Left colon (tissue), 1 donor: ENCODE data around the genes TEX33, RAC2 and EIF3L.

GRCh38 chr22:37007560-37008036, at the start of gene TEX33:
TEX33 (minus strand) TSS chr22:37007851.
- PRO-cap: no peak

DNA sequence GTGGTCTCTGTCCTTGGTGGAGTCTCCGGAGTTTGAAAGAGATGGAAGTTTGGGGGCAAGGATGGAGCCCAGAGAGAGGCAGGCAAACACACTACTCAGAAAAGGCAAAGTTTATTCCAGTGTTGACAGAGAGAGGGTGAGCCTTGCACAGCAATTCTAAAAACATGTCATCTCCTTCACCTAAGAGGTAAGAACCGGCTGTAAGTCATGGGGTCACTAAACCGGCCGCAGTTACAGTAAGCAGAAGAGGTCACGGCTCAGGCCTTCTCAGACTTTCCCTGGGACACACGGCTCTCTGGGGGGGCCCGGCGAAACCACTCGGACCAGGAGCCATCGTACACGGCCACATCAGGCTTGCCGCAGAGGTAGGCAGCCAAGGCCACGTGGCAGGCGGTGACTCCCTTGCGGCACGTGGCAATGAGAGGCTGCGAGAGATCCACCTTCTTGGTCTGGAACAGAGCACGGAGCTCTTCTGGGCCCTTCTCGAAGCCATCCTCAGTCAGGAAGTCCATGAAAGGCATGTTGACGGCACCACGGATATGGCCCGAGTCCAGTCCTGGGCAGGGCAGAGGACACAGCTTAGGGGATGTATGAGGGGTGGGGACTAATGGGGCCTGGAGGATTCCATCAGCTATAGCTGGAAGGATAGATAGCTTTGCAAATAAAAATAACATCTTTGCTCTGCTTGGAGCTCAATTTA, 3.3 kb upstream of the TEX33 start:
- PRO-cap: no peak

GRCh38 chr22:37043544-37044495, 7.7 kb upstream of the KCTD17 start:
- PRO-cap: bidirectional peak, plus-strand start at chr22:37043882, minus-strand start at chr22:37043666; bidirectional peak, plus-strand start at chr22:37043947, minus-strand start at chr22:37043916; bidirectional peak, plus-strand start at chr22:37044257, minus-strand start at chr22:37044112

GRCh38 chr22:37133270-37133603, 16.5 kb downstream of the IL2RB start:
- PRO-cap: no peak

DNA sequence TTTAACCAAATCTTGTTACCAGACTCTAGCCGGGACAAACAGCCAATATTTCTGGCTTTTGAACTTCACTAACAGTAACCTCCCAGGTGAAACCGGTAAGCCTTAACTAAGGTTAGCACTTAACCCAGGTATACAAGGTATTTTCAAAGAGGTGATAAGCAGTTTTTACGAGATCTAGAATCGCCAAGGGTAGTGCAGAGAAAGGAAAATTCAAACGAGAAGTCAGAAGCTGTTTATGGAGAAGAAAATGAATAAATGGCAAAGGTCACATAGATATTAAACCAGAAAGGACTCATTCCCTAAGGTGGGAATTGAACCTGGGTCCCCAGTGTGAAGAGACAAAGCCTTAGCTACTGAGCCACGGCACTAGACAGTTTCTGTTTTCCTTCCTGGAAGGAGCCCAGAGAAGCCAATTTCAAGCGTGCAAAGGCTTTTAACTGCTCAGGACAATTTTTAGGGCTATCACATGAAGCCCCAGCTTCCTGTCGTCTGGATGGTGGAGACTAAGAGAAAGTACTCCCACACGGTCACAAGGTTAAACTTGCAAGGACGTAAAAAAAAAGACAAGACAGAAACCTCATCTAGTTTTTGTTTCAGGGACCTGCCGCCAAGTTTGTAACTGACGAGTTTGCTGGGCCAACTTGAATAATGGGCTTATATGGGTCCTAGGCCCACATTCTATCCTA, 5.7 kb upstream of the C1QTNF6 start:
- PRO-cap: no peak

GRCh38 chr22:37218341-37219371, 6.4 kb upstream of the SSTR3 start:
- PRO-cap: no peak

DNA sequence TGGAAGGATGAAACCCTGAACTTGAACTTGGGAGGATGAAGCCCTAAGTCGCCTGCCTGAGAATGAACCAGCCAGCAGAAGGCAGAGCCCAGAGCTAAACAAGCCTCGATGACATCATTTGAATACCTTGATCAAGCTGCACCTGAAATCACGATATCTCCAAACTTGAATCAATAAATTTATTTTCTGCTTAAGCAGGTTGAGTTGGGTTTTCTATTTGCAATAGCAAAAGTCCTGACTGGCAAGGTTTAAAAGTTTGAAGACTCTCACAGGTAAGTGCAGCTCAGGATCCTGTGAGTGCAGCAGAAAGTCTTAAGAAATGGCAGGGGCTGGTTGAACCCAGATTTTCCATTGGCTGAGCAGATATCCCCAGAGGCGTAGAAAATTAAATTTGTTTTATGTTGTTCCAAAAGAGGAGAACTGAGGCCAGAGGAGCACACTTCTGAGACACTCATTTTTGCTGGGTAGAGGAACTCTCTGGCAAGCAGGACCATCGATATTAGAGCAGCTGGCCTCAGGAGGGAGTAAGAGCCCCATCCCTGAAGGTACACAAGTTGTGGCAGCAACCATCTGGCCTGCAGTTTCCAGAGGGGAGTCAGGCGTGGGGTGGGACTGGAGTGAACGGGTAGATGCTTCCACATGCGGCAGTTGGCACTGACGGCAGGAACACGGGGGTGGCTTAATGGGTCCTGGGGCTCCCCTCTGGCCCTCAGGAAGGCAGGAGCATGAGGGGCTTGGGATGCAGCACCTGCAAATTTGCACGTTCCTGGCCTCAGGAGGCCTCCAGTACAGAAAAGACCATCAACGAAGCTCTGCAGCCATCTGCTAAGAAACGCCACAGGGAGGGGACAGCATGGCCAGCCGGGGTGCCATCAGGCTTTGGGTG, 13.1 kb upstream of the SSTR3 start:
- PRO-cap: no peak

DNA sequence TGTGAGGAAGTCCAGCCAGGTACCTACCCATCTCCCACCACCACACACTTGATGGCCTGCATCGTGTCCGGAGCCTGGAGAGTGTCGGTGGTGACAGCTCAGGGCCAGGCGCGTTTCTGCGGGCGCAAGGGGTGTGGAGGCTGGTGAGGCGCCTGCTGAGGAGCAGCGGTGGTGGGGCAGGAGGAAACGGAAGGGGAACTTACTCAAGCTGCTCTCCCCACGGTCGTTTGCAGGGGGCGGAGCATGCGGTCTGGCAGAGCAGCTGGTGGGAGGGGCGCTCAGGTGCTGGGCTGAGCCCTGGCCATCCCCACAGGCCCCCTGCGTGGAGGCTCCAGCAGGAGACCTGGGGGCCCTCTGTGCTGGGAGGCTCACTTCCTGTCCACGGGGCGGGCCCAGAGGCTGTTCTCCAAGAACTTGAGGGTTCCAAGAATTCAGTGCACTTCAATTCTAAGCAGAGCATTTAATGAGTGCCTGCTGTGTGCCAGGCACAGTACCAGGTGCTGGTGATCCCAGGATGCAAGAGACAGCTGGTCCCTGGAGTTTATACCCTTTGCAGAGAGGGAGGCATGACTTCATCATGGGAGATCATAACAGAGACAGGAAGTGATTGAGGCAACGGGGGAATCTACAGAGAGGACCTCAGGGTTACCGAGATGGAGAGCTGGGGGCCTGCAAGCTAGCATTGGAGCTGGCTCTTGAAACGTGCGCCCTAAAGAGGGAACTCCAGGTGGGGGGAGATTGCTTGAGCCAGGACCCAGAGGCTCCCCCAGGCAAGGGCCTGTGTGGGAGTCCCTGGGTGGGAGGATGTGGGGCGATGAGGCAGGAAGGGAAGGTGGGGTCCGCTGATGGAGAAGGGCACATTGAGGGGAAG, at the start of gene RAC2:
Gene RAC2 (minus strand): TSS at position 183 of the 871 bp plus-strand sequence.
- PRO-cap: unidirectional peak, minus-strand start at position 118 of the sequence; unidirectional peak, minus-strand start at position 188 of the sequence

DNA sequence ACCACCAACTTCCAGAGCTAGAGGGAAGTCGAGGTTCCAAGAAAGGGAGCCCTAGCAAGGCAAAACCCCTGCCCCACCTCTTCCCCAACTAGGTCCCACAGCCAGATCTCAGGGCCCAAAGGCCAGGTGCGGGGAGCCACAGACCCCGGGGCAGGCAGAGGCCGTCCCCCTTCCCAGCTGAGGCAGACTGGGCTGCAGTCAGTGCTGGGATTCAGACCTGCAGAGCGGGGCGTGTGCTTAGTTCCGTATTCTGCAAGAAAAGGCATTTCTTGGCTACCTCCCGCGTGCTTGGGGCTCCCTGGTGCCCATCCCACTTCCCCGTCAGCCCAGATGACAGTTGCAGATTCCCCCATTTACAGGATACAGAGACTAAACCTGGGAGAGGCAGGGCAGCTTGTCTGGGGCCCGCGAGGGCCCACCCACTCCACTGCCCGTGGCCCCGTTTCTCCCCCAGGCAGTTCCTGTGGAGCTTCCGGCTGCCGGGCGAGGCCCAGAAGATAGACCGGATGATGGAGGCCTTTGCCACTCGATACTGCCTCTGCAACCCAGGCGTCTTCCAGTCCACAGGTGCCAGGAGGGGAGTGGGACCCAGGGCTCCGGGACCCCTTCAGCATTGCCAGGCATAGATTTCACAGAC, 18.3 kb downstream of the CYTH4 start:
- PRO-cap: no peak

DNA sequence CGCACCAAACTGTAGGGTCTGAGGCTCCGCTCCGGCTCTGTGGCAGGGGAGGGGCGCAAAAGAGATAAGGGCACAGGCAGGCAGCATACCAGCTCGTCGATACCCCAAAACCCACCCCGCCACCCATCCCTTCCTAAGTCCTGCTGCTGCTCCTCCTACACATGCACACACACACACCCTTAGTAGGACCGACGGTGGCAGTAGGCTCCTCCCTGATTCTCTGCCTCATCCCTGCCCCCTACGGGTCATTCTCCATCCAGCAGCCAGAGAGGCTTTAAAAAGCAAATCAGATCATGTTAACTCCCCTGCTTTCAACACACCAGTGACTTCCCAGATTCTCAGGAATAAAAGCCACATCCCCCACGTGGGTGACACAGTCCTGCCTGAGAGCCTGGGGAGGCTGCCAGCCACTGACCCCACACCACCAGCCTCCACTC, 6.6 kb upstream of the MFNG start:
- PRO-cap: no peak

DNA sequence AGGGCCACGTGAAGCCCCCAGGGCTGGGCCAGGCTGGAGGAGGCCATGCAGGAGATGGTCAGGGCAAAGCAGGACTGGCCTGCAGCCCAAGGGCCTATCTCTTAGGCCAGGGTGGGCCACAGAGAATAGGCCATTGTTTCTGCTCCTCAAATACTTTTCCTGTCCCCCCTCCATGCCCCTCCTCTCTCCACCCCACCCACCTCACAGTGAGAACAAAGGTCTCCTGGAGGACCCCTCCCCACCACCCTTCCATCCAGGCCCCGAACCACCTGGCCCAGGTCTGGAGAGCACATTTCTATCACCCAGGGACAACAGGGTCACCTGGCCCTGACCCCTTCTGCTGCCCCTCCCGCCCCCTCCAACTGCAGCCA, 8.2 kb upstream of the CDC42EP1 start:
- PRO-cap: no peak

DNA sequence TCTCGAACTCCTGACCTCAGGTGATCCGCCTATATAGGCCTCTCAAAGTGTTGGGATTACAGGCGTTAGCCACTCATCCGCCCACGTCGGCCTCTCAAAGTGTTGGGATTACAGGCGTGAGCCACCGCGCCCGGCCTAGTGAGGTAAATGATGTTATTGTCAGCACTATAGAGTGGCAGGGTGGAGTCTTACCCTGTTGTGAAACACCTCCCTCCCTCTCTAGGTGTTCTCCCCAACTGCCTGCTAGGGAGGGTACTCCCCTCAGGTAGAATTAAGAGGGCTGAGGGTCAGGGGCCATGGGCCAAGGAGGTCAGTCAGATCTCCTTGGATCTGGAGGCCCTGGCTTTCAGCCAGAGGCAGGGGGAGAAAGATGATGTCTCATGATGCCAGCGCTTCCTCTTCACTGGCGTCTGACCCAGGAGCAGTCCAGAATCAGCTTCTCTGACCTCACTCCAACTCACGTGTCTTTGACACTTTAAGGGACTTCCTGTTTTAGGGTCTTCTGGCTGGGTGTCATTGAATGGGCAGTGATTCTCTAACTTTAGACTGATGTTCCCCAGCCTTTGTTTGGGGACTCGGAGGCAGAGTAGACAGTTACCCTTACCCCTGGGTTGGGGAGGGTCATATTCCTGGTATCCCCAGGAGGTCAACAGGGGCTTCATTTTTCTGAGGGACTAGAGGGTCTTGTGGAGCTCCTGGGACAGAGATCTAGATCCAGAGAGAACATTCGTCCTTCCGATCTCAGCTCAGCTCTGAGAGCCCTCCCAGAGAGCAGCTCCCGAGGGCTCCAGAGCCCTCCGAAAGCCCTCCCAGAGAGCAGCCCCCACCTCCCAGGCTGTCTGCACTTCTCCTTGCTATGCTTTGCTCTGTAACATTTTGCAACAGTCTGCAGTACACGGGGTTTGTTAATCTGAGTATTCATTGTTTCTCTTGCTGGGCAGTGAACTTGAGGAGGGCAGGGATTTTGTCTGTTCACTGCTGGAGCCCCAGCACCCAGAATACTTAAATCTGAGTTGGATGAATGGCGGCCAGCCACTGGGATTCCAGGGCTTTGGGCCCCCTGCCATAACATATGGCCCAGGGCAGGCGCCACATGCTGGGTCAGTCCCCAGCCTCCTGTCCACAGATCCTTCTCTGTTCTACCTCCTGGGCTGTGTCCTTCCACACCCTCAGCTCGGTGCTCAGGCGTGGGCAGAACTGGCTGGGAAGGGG, 2.3 kb downstream of the GGA1 start:
- PRO-cap: bidirectional peak, plus-strand start at position 505 of the sequence, minus-strand start at position 405 of the sequence

DNA sequence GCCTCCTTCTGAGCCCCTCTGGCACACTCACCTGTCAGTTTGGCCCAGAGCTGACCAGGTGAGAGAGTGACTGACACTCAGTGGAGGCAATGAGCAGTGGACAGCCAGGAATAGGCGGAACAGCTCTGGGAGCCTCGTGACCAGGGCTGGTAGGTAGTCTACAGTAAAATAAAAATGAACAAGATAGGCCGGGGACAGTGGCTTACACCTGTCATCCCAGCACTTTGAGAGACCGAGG, 4.0 kb upstream of the PDXP start:
- PRO-cap: unidirectional peak, plus-strand start at position 181 of the sequence

DNA sequence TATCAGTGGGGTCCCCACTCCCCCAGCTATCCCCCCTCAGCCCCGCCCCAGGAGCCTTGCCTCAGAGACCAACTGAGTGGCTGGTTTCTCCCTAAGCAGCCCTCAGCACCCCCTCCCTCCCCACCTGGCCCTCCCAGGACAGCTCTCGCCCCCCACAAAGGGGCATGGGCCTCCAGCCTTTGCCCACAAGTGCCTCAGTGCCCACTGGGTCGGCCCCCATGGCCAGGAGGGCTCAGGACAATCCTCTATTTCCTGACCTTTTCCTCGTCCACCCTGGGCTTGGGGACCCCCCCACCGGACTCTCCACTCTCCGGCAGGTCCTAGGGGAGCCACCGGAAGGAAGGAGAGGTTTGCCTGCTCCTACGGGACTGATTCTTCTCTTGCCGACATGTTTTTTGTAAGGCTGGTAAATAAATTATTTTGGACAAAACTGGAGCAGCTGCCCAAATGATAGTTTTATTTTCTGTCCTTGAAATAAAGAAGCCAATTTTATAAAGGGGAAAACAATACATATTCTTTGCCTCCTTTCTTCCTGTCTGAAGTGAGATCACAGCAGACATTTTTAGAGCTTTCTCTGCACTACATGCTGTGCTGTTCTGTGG, 2.8 kb upstream of the PDXP start:
- PRO-cap: no peak

GRCh38 chr22:37688234-37688468, 2.0 kb downstream of the NOL12 start:
- PRO-cap: no peak

DNA sequence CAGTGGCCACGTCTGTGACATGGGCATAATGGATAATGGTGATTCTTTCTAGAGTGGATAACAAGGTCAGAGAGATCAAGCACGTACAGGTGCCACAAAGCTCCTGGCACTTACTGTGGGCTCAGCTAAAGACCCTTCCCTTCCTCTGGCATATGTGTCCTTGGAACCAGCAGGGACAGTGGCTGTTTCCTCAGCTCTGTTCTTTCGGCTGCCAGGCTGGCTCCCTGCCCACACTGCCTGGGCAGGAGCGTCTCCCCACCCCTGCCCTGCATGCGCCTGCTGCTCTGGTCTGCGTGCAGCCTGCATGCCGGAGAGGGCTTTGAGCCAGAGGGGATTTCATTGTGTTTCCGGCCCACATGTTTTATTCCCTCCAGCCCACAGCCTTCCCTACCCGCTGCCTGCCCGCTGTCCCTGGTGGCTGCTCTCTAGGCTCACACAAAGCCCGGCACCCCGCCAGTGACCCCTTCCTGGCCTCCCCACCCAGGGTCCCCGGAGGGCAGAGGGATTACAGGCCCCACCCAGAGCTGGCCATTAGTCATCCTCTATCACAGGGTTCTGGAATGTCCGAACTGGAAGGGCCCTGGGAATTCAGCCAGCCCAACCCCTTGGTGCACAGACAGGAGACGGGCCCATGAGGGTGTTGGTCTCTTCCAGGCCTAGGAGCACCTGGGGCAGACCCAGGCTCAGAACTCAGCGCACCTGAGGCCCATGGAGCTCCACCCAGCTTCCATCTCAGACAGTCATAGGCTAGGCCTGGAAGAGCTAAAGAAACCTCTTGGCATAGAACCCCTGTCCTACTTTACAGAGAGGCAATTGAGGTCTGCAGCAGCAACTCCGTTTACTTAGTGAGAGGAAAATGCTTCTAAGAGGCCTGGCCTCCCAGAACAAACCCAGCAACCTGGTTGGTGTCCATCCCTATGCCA, 52.5 kb upstream of the H1-0 start:
- PRO-cap: bidirectional peak, plus-strand start at position 812 of the sequence, minus-strand start at position 668 of the sequence

GRCh38 chr22:37777024-37777693, 27.9 kb upstream of the H1-0 start:
- PRO-cap: no peak

GRCh38 chr22:37806063-37806800, 1.2 kb downstream of the H1-0 start:
- PRO-cap: unidirectional peak, plus-strand start at chr22:37806440; unidirectional peak, plus-strand start at chr22:37806591

DNA sequence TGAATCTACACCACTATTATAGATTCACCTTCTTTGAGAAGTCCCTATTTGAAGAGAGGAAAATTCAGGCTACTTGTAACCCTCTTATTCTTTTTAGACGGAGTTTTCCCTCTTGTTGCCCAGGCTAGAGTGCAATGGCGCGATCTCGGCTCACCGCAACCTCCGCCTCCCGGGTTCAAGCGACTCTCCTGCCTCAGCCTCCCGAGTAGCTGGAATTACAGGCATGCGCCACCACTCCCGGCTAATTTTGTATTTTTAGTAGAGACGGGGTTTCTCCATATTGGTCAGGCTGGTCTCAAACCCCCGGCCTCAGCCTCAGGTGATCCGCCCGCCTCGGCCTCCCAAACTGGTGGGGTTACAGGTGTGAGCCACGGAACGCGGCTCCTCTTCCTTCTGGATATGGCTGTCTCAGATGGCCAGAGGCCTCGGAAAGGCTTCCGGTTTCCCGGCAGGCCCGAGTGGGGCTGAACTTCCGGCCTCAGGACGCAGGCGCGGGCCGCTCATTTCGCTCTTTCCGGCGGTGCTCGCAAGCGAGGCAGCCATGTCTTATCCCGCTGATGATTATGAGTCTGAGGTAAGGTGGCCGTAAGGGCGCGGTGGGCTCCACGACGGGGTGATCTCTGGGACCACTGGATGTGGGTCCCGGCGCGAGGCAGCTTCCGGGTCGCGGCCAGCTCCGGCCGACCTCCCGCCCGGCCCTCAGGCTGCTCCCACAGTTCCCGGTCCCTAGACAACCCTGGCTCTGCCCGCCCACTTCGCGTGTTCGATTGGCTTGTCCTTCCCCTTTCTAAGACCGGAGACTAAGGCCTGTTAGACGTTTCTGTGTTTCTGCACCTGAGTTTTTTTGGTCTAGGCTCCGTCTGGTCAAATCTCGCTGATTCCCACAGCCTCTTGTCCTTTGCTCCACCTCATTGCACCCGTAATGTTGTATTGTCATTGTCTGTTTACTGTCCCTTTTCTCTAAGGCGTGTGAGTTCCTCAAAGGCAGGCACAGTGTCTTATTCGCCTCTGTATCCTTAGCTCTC, at the start of gene EIF3L:
Gene EIF3L (plus strand): TSS at position 511 of the 1,025 bp plus-strand sequence.
- PRO-cap: bidirectional peak, plus-strand start at position 511 of the sequence, minus-strand start at position 401 of the sequence; bidirectional peak, plus-strand start at position 813 of the sequence, minus-strand start at position 701 of the sequence

- PRO-cap: no peak
These were observed 3.7 kb downstream of the MICALL1 start for GRCh38 chr22:37909718-37910246.